Neutrophil (primary cell): ENCODE measurements around a stretch of chr5.

- PRO-cap, result no peak
Observed at GRCh38 chr5:159106604-159107176, 7.0 kb upstream of the EBF1 start.

DNA sequence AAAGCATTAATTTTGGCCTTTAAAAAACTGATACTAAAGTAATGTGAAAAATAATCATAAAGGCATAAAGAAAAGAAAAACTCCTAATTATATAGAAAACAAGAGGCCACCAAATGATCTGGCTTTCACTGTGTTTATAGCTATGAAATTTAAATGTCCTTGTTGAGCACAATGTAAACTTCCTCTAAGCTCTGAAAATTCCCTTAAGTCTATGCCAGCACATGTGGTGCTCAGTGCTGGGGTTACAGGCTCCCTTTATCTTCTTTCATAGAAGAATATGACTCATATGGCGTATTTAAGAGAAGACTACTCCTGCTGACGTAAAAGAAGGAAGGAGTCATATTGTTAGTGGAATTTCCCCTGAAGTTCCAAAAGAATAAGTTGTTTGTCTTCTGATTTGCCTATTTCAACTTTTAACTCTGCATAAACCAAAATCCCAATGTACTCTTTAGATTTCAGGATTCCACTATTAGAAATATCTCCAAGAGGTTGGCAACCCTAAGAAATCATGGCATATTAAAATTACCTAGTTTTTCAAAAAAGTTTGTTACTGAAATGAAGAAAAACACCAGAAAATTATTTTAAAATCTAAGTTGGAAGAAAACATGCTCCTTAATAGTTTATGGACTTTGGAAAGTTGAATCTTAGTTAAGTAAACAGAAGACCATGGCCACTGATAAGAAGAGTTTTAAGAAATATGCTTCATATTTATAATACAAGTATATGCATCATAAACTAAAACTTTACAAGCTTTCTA, 30.3 kb downstream of the RNF145 start:
- PRO-cap, result no peak

DNA sequence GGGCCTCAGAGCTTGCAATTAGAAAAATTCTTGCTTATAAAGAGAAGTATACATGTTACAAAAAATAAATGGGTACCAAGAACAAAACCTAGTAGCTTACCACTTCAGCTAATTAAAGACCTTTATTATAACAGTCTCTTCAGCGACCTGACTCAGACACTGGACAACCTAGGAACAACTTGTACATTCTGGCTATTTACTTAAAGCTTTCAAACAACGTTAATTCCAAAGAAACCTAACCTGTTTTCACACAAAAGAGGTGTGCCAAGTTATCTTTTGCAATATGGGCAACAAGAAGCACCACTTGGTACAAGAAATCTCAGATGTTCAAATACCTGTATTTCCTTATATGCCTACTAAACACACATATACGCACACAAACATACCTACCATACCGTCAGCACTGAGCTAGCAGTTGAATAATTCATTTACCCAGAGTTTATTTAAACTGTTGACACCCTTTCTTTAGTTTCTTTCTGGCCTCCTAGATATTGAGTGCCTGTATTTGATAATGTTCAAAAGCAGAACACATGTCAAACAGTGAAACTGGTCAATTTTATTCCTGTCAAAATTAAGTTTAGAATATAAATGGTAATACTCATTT, 23.0 kb downstream of the RNF145 start:
- PRO-cap, result no peak

DNA sequence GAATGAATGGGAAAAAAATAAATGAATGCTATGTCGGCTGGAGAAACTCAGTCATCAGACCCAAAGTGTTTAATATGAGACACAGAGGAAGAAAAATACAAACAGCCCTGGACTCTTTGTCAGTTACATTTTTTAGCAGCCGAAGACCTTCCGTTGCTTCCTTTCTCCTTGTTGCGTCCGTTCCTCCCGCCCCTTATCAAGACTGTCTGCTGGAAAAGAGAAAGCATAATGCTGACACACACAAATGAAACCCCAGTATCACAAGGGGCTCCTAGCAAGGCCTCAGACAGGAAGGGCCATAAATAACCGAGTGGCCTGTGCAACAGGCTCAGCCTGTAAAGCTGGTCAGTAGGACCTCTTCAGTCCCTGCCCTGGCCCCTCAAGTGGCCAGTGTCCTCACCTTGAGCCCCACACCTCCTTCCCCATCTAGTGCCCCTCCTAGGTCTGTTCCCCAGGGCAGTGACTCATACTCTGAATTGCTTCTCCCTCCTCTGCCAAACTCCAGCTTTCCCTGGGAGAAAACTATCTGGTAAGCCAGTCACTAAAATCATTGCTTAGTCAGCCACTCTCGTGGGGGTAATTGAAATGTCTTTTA, 174.5 kb upstream of the IL12B start:
- PRO-cap, result no peak

GRCh38 chr5:159877733-159878672, 38.3 kb upstream of the ADRA1B start:
- PRO-cap, result no peak

- PRO-cap, result no peak
Observed at GRCh38 chr5:160017743-160018671, 9.1 kb downstream of the TTC1 start.

GRCh38 chr5:160260691-160261395, 31.5 kb downstream of the FABP6 start:
- PRO-cap, result no peak

DNA sequence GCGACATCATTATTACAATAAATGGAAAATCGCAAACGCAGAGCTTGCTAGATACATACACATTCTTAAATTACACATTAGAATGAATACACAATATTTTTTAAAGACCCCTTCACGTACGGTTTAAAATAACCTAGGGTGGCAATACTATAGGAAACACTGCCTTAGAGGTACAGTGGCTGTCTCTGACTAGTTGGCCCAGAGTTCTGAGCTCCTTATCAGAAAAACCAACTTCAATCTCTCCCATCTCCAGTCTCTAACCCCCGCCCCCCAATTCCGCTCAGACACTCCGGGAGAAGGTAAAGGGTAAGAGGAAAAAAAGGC, 973 bp downstream of the CCNJL start:
- PRO-cap, result no peak

GRCh38 chr5:160315829-160316316, 3.5 kb upstream of the CCNJL start:
- PRO-cap, result no peak

- PRO-cap, result no peak
Observed at GRCh38 chr5:160353274-160353773, 17.1 kb downstream of the C1QTNF2 start.

GRCh38 chr5:160467096-160468467, 45.9 kb downstream of the PTTG1 start:
- PRO-cap, result no peak

DNA sequence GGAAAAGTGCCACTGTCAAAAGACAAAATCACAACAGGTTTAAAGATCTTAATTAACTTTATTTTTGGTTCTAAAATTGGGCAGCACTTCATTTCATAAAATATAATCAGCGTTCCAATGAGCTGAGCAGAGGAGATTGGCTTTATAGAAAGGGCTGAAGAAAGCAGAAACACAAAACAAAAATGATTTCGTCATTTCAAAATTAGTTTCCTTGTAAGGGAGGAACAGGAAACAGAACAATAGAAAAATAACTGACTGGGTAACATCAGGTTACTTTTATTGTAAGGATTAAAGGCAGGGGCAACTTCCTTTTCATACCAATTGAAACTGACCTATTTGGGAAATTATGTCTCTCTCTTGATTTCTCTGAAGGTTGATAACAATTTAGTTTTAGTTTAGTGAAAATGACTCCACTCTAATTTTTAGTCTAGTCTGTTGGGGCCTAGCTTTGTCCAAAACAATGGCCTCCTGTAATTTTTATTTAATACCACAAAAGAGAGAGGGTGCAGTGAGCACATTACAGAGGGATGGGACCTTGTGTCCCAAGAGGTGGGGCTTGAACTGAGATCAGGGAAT, 157.1 kb downstream of the ATP10B start:
- PRO-cap, result no peak

- PRO-cap, result no peak
Observed at GRCh38 chr5:160848814-160849089, 3.3 kb downstream of the ATP10B start.

GRCh38 chr5:160873205-160874022, 21.4 kb upstream of the ATP10B start:
- PRO-cap, result no peak

DNA sequence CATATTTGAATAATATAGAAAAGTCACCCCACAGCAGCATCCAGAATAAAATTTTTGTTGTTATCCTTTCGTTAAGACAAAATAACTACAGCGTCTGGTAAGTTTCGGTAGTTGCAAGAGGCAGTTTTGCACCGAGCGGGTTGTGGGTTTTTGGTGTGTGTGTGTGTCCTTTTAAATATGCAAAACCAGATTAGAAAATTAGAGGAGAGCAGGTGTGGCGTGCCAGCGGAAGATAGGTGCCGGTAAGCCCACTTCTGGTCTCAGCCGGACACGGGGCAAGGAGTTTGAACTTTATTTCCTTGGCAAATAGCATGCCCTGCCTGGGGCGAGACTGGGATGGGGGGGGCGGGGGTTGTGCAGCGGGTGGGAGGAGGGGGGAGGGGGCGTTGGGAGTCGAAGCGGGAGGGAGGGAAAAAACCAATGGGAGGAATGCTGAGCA, 356 bp upstream of the GABRB2 start:
- PRO-cap, result no peak

DNA sequence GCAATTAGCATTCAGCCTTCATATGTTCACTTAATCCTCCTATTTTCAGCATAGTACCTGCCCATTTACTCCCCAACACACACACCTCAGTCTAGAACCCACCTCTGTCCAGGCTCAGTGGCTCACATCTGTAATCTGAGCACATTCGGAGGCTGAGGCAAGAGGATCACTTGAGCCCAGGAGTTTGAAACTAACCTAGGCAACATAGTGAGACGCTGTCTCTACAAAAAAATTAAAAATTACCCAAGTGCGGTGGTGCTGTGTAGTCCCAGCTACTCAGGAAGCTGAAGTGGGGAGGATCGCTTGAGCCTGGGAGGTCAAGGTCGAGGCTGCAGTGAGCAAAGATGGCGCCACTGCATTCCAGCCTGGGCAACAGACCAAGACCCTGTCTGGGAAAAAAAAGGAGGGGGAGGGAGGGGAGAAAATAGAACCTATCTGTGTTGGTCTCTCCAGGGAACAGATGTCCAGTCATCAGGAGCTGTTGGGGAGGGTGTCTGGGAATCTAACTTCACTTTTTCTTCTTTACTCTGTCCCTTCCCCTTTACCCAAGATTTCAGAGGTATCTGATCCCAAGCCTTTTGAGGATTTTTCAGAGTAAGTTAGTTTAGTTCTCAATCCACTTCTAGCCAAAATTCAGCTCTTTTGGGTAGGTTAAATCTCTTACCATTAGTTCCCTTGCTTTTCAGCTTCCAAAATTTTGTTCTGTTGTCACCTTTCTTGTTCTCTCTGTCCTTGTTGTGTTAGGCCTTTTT, 24.3 kb downstream of the MAT2B start:
- PRO-cap, result no peak

- PRO-cap, result no peak
Observed at GRCh38 chr5:164119800-164120233, 614.4 kb downstream of the MAT2B start.

- PRO-cap, result no peak
Observed at GRCh38 chr5:167573197-167574363, 594.8 kb downstream of the TENM2 start.

- PRO-cap, result no peak
Observed at GRCh38 chr5:167754768-167755387, 536.6 kb upstream of the WWC1 start.

- PRO-cap, result no peak
Observed at GRCh38 chr5:167819376-167819739, 472.1 kb upstream of the WWC1 start.